Heart left ventricle (tissue), 7 donors: ENCODE measurements around a stretch of chr7.

DNA sequence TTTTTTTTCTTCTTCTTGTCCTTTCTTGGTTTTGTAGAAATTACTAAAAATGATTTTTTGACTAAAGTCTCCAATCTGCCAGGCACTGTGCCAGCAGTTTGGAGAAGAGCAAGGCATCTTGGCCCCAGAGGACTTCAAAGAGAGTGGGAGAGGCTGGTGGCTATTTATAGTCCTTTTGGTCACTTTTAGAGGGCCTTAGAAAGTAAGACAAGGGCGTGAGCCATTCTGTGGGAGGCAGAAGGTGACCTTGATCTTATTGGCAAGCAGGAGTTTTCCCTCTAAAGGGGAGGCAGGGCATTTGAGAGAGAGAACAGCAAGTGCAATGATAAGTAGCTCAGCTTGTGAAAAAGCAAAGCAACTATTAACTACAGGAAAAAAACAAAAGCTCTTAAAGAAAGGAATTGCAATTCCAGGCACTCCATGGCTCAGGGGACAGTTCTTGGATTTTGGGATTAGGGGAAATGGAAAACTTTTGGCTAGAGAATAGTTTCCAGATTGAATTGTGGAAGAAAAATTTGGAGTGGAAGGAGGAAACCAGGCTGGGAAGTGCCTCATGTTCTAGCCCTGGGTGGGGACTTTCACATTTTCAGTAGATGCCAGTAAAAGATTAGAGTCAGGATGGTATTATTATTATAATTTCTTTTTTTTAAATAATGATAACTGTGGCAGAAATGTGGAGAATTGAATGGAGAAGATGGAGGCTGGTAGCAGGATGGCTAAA is 212.1 kb downstream of the GALNT17 start:
- PRO-cap, 6 experiments, result no peak in any of the 6 experiments
- RAMPAGE, long total RNA, 2 experiments, result no peak in any of the 2 experiments
- RRBS, result no CpG with 5 or more reads among the region's 1 CpG

DNA sequence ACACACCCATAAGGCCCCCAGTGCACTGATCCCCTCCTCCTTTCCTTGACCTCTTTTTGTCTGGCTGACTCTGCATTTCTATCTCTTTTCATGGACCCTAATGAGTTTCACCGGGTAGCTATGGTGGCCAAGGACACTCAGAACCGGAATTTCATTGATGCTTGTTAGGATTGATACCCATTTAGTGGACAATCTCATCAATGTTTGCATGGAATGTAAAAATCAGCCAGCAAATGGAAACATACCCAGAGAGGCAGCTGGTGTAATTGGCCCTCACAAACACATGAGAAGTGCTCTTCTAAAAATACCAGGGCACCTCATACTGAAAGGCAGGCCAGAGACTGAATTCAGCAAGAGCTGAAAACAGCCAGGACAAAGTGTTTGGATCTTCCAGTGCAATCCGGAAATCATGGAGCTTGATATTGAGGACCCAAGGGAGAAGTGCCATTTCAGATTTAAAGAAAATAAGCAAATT is 498.5 kb downstream of the GALNT17 start:
- PRO-cap, 6 experiments, result peak in 3 of 6 experiments; most common plus-strand start position 353 of the sequence (in 2)
- RAMPAGE, long total RNA, 2 experiments, result no peak in any of the 2 experiments
- RRBS, result no CpG with 5 or more reads among the region's 3 CpGs

- PRO-cap, 6 experiments, result no peak in any of the 6 experiments
- RAMPAGE, long total RNA, 2 experiments, result no peak in any of the 2 experiments
- RRBS, result 57% methylated on average over 2 of the region's 4 CpGs
Observed at GRCh38 chr7:71712251-71712585, 580.3 kb downstream of the GALNT17 start.

GRCh38 chr7:72945026-72945897 is 20.4 kb downstream of the POM121 start:
- PRO-cap, 6 experiments, result no peak in any of the 6 experiments
- RAMPAGE, long total RNA, 2 experiments, result no peak in any of the 2 experiments
- RRBS, result no CpG with 5 or more reads among the region's 30 CpGs

GRCh38 chr7:73006495-73006802 is 23.1 kb downstream of the SPDYE8 start:
- PRO-cap, 6 experiments, result no peak in any of the 6 experiments
- RAMPAGE, long total RNA, 2 experiments, result no peak in any of the 2 experiments
- RRBS, result no CpG with 5 or more reads among the region's 8 CpGs

GRCh38 chr7:73201233-73201518 is 45.9 kb upstream of the SPDYE10 start:
- PRO-cap, 6 experiments, result no peak in any of the 6 experiments
- RAMPAGE, long total RNA, 2 experiments, result no peak in any of the 2 experiments
- RRBS, result no CpG with 5 or more reads among the region's 6 CpGs

- PRO-cap, 6 experiments, result no peak in any of the 6 experiments
- RAMPAGE, long total RNA, 2 experiments, result start-site peak on the plus strand in 1 of 2 experiments, at chr7:73220591-73220628 at its widest, 12 reads per replicate
- RRBS, result no CpG with 5 or more reads among the region's 17 CpGs
Observed at GRCh38 chr7:73220341-73220861, 65.2 kb upstream of the SPDYE10 start.

- PRO-cap, 6 experiments, result no peak in any of the 6 experiments
- RAMPAGE, long total RNA, 2 experiments, result no peak in any of the 2 experiments
- RRBS, result 88% methylated on average over 4 of the region's 40 CpGs
Observed at GRCh38 chr7:73303631-73304448, 4.8 kb downstream of the NSUN5 start.

GRCh38 chr7:73436110-73436552 is 2.6 kb downstream of the FZD9 start:
- PRO-cap, 6 experiments, result no peak in any of the 6 experiments
- RAMPAGE, long total RNA, 2 experiments, result no peak in any of the 2 experiments
- RRBS, result no CpG with 5 or more reads among the region's 13 CpGs

GRCh38 chr7:73601189-73601498 is 22.8 kb upstream of the TBL2 start:
- PRO-cap, 6 experiments, result no peak in any of the 6 experiments
- RAMPAGE, long total RNA, 2 experiments, result no peak in any of the 2 experiments
- RRBS, result no CpG with 5 or more reads among the region's 2 CpGs

- PRO-cap, 6 experiments, result no peak in any of the 6 experiments
- RAMPAGE, long total RNA, 2 experiments, result no peak in any of the 2 experiments
- RRBS, result no CpG with 5 or more reads among the region's 9 CpGs
Observed at GRCh38 chr7:73612758-73613170, 11.6 kb downstream of the MLXIPL start.

DNA sequence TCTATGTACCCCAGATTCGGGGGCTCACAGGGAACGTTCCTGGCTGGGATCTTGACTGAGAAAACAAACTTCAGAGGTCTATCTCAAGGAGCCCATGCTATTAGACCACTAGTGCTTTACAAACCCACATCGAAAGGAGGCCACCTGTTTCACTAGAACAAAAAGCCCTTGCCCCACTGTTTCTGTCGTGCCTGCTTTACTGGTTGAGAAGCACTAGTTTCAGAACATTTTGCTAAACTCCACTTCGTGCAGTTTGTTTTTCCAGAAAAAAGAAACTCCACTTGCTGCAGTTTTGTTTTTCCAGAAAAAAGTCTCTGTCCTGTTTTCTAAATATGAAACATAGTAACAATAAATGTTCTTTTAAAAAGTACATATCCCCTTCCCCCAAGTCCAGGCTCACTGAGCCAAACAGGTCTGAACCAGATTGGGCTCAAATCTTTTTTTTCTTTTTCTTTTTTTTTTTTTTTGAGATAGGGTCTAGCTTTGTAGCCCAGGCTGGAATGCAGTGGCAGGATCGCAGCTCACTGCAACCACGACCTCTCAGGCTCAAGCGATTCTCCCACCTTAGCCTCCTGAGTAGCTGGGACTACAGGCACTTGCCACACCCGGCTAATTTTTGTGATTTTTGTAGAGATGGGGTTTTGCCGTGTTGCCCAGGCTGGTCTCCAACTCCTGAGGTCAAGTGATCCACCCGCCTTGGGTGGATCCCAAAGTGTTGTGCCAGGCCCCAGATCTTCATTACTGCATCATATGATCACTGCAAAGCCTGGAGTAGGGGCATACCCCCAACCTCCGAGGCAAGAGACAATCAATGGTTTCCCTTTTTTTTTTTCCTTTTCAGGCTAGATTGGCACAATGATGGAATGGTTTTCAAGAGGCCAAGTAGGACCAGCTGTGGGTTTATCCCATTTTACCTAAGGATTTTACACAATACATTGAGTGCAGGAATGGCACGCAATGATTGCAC is 2.9 kb downstream of the DNAJC30 start:
- PRO-cap, 6 experiments, result no peak in any of the 6 experiments
- RAMPAGE, long total RNA, 2 experiments, result no peak in any of the 2 experiments
- RRBS, result no CpG with 5 or more reads among the region's 13 CpGs

DNA sequence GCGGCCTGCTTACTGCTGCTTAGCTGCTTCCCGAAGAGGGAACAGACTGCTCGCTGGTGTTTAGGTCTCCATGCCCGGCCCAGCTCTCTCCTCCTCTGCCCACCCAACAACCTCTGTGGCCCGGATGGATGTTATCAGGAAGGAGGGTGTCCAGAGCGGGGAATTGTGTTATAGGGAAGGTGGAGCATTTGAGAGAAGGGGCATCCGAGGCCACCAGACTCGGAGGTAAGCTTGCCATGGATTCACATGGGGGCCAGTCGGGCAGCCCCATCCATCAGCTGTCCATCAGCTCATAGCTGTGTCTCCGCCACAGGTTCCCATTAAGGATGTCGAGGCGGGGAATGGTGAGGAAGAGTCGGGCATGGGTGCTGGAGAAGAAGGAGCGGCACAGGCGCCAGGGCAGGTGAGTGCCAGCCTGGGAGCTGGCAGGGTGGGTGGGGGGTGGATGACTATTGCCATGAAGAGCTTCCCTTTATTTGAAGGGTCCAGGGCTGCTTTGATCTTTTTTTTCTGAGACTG is 14.0 kb downstream of the BUD23 start:
- PRO-cap, 6 experiments, result no peak in any of the 6 experiments
- RAMPAGE, long total RNA, 2 experiments, result no peak in any of the 2 experiments
- RRBS, result 80% methylated on average over 1 of the region's 15 CpGs

DNA sequence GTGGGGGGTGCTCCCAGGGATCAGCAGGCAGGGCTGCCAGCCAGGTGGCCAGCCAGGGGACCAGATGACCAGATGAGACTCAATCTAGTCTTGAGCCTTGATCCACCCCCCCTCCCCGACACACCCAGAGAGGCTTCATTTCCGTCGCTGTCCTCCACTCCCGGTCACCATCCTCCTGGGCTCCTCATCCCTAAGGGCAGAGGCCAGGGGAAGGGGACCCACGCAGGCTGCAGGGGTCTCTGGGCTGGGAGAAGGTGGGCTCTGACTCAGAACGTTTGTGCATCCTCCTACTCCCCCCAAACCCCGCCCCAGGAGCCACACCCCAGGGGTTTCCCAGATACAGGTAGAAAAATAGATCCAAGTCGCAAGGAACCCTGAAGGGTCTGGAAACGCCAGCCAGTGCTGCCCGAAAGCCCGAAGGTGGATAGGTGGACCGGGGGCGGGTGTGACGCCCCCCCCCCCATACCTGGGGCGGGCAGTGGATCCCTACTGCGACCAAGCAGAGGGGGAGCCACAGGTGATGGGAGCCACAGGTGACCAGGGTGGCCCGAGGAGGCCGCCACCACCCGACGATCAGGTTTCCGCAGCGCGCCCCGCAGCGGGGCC is 855 bp downstream of the STX1A start:
- PRO-cap, 6 experiments, result no peak in any of the 6 experiments
- RAMPAGE, long total RNA, 2 experiments, result no peak in any of the 2 experiments
- RRBS, result no CpG with 5 or more reads among the region's 25 CpGs

DNA sequence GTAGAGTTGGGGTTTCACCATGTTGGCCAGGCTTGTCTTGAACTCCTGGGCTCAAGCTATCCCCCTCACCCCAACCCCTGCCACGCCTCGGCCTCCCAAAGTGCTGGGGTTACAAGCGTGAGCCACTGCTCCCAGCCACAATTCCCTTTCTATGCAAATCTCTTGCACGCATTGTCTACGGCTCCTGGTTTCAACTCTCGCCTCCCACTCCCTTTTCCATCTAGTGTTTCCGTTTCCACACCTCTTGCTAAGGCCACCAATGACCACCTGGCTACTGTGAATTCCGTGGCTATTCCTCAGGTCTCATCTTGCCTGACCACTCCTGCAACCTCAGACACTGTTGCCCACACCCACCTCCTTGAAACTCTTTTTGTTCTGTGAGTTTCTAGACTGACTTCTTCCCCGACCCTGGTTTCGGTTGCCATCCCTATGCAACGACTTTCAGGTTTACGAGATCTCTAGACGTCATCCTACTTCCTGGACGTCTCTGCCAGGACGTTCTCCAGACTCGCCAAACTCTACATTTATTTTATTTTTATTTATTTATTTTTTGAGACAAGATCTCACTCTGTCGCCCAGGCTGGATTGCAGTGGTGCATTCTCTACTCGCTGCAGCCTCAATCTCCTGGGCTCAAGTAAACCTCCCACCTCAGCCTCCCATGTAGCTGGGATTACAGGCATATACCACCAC is 3.3 kb downstream of the CLDN3 start:
- PRO-cap, 6 experiments, result no peak in any of the 6 experiments
- RAMPAGE, long total RNA, 2 experiments, result no peak in any of the 2 experiments
- RRBS, result no CpG with 5 or more reads among the region's 18 CpGs

DNA sequence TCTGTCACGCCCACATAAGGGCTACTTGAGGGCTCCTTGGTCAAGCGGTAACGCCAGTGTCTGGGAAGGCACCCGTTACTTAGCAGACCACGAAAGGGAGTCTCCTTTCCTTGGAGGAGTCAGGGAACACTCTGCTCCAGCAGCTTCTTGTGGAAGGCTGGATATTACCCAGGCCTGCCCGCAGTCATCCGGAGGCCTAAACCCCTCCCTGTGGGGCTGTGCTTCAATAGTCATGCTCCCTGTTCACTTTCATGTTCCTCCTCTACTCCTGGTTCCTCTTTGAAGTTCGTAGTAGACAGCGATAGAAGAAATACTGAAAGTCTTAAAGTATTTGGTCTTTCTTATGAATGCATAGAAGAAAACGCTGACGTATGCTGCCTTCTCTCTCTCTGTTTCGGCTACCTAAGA is 3.4 kb upstream of the METTL27 start:
- PRO-cap, 6 experiments, result no peak in any of the 6 experiments
- RAMPAGE, long total RNA, 2 experiments, result no peak in any of the 2 experiments
- RRBS, result no CpG with 5 or more reads among the region's 12 CpGs

DNA sequence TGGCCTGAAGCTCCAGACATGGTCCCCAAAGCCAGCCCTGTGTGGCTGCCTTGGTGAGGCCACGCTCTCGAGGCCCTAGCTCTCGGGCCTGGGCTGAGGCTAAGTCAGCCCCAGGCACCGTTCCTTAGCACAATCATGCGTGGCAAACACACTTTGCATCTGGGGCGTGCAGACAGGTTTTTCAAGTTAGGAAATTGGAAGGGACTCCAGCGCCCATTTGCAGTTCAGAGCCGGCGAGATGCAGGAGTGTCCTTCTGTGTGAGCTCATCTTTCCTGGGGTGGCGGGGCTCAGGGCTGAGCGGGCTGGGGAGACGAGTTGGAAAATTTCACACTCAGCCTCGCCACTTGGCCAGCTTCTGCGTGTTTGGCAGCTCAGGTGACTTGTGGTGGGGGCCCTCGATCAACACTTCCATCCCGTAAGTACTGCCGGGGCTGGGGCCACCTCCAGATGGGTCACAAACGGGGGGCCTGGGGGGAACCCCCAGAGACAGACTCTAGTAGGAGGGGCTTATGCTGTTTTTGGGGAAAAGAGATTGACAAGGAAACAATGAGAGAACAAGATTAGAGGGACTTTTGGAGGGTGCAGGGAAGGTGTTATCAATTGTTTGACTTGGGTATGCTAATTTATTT is 55.7 kb downstream of the TMEM270 start:
- PRO-cap, 6 experiments, result no peak in any of the 6 experiments
- RAMPAGE, long total RNA, 2 experiments, result no peak in any of the 2 experiments
- RRBS, result no CpG with 5 or more reads among the region's 18 CpGs

- PRO-cap, 6 experiments, result peak in 2 of 6 experiments; most common plus-strand start chr7:74033392 (in 1); most common minus-strand start chr7:74033265 (in 1)
- RAMPAGE, long total RNA, 2 experiments, result no peak in any of the 2 experiments
- RRBS, result 0% methylated on average over 2 of the region's 29 CpGs
Observed at GRCh38 chr7:74032922-74033995, 5.3 kb downstream of the ELN start.

GRCh38 chr7:74038260-74038702 is 10.3 kb downstream of the ELN start:
- PRO-cap, 6 experiments, result no peak in any of the 6 experiments
- RAMPAGE, long total RNA, 2 experiments, result no peak in any of the 2 experiments
- RRBS, result 19% methylated on average over 5 of the region's 12 CpGs

- PRO-cap, 6 experiments, result no peak in any of the 6 experiments
- RAMPAGE, long total RNA, 2 experiments, result no peak in any of the 2 experiments
- RRBS, result no CpG with 5 or more reads among the region's 32 CpGs
Observed at GRCh38 chr7:74290076-74290974, 1.1 kb downstream of the CLIP2 start.